Thoracic aorta (tissue), 1 donor: ENCODE measurements around a stretch of chr2.

GRCh38 chr2:174012612-174013274, 47.6 kb upstream of the SP3 start:
- RAMPAGE, long total RNA = start-site peak on the minus strand at chr2:174013022-174013127, 8 reads

DNA sequence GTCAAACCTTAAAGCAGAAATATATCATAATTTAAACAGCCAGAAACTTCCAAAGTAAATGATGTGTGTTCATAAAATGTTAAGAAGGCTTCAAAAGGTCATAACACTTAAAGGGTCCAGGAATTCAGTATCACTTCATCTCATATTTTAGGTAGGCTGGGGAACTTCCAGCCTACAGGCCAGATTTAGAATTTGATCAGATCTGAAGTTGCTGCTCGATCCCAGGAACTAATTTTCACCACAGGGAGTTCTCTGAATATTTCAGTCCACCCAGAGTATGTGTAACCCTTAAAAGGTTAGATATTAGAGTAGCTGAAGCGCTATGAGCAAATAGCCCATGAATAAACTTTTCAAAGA, 1.7 kb downstream of the WIPF1 start:
- RAMPAGE, long total RNA = no peak

- RAMPAGE, long total RNA = no peak
Observed at GRCh38 chr2:174608868-174609471, 11.4 kb upstream of the WIPF1 start.

DNA sequence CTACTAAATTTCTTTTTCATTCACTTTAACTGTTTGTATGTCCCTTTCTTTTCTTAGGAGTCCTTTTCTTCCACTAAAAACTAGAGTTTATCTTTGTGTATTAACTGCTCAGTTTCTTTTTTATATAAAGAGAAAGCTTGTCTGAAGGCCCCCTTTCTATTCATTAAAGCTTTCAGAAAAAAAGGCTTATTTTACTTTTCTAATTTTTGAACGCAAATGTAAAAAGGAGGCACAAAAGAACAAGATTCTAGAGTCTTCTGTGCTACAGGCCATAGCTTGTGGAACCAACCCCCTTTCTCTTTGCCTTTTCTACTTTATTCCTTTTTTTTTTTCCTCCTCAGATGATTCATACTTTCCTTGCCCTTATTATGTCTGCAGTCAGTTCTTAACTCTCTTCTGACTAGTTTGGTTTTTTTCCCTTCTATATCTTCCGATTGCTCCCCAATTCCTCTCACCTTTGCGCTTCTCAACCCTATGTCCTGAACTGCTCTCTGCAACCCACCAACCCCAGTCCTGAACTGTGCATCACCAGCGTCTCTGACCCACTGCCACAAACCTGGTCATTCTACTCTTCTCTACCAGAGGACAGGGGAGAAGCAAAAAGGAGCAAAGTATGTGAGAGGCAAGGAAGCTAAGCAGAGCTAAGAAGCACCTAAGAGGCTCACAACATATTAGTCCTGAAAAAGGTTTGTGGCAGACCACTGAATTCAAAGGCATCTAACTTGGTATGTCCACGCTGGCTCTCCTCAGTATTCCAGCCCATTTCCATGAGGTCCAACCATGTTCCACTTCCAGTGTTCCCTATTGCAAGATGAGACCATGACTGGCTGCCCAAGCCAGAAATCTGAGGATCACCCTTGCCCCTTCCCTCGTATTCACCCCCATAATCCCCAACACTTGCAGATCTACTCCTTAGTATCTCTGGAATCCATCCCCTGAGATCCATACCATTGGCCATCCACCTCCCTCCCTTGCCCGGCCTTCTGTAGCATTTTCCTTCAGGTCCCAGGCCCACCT, 57.0 kb upstream of the WIPF1 start:
- RAMPAGE, long total RNA = start-site peak on the minus strand centred at position 418 of the sequence, 932 bp wide, 22 reads

DNA sequence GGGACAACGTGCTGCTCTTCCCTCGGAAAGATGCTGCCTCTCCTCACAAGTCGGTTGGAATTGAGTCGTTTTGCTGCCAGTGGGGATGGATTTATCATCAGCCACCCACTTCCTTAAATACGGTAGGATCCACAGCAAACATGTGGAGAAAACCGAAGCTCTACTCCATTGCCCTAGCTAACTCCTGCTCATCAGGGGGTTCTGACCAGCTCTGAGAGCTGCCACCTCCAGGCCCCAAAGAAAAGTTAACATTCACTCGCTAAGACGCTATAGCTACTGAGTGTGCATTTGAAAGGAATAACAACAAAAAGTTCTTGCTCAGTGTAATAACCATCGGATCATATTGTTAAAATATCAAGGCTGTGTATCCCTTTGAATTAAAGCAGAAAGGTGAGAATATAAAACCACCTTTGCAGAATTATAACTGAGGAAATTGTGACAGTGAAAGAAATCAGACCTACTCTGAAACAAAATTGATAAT, 80.8 kb downstream of the CHRNA1 start:
- RAMPAGE, long total RNA = no peak

GRCh38 chr2:174846671-174847845, 82.8 kb upstream of the CHRNA1 start:
- RAMPAGE, long total RNA = no peak

- RAMPAGE, long total RNA = no peak
Observed at GRCh38 chr2:175855645-175856308, 146.3 kb downstream of the LNPK start.

- RAMPAGE, long total RNA = no peak
Observed at GRCh38 chr2:176080571-176080939, 3.2 kb downstream of the EVX2 start.

DNA sequence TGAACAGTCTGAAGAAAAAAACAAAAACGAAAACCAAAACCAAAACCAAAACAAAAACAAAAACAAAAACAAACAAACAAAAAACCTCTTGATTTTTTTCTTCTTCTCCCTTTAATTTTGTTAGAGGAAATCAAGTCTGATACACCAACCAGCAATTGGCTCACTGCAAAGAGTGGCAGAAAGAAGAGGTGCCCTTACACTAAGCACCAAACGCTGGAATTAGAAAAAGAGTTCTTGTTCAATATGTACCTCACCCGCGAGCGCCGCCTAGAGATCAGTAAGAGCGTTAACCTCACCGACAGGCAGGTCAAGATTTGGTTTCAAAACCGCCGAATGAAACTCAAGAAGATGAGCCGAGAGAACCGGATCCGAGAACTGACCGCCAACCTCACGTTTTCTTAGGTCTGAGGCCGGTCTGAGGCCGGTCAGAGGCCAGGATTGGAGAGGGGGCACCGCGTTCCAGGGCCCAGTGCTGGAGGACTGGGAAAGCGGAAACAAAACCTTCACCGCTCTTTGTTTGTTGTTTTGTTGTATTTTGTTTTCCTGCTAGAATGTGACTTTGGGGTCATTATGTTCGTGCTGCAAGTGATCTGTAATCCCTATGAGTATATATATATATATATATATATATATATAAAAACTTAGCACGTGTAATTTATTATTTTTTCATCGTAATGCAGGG, 2.4 kb downstream of the HOXD10 start:
- RAMPAGE, long total RNA = no peak

DNA sequence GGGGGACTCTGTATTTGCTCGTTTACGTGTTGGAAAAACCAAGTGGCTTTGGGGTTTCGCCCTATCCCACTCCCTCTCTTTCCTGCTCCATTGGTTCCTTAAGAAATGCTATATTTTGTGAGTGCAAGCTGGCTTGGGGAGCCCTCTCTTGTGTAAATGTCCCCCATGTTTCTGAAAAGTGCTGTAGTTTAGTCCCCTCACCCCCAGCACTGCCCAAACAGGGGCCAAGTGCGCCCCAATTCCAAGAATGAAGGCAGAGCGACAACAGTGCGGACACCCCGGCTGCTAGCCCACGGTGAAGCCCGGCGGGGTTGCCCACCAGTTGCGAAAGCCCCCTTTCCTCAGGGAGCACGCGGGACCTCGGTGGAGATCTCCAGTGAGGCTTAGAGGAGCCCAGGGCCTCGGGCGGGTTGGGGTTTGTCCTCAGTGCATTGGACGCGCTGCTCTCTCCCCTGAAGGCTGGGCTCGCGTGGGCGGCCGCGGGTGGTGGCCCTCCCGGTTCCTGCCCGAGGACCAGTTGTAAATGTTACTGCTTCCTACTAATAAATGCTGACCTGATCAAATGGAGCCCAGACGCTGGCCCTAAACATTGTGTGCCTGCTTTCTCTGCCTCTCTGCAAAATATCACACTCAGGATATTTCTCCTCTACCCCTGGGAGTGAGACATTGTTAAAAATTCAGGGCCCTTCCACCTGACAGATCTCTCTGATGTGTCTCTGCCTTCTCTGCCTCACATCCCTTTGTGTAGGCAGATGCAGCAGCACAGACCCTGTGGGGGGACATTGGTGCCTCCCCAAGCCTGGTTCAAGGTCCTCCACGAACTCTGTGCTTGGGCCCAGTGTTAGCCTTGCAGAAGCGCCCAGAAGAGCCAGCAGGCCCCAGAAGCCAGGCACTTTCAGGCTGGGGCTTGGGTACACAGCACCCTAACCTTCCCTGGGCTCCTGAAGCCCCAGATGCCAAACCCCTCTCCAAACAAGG, 2.1 kb downstream of the HOXD9 start:
- RAMPAGE, long total RNA = no peak

DNA sequence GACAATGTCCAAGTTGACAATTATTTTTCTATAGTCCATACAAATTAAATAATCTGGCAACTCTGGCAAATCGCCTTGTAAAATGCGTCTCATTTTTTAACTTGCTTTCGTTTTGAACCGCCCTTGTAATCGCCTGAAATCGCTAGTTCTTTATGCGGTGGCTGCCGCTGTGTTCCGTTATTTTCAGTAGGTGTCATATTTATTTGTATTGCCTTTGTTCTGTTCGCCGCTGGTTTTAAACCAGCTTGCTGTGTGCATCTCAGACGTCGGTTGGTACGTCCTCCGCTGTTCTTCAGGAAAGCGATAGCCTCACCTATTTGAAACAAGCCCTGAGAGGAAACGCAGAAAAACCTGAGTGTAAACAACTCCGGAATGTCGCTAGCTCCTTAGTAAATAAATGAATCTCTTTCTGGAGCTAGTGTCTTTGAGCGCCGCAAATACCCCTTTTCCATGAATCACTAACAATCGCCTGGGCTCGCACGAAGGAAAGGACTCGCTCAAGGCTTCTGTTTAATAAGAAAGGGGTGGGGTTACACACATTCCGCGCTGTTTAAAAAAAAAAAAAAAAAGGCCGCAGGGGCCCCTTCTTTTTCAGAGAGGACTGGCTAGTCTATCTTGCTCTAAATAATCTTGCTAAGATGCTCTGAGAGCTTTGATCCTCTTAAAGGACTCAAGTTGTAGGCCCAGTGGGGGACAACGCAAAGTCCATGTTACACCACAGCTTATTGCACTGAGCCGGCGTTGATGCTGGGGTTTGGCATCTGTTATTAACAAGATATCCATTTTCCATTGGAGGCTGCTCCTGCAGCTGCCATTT, 3.0 kb downstream of the HOXD8 start:
- RAMPAGE, long total RNA = no peak

DNA sequence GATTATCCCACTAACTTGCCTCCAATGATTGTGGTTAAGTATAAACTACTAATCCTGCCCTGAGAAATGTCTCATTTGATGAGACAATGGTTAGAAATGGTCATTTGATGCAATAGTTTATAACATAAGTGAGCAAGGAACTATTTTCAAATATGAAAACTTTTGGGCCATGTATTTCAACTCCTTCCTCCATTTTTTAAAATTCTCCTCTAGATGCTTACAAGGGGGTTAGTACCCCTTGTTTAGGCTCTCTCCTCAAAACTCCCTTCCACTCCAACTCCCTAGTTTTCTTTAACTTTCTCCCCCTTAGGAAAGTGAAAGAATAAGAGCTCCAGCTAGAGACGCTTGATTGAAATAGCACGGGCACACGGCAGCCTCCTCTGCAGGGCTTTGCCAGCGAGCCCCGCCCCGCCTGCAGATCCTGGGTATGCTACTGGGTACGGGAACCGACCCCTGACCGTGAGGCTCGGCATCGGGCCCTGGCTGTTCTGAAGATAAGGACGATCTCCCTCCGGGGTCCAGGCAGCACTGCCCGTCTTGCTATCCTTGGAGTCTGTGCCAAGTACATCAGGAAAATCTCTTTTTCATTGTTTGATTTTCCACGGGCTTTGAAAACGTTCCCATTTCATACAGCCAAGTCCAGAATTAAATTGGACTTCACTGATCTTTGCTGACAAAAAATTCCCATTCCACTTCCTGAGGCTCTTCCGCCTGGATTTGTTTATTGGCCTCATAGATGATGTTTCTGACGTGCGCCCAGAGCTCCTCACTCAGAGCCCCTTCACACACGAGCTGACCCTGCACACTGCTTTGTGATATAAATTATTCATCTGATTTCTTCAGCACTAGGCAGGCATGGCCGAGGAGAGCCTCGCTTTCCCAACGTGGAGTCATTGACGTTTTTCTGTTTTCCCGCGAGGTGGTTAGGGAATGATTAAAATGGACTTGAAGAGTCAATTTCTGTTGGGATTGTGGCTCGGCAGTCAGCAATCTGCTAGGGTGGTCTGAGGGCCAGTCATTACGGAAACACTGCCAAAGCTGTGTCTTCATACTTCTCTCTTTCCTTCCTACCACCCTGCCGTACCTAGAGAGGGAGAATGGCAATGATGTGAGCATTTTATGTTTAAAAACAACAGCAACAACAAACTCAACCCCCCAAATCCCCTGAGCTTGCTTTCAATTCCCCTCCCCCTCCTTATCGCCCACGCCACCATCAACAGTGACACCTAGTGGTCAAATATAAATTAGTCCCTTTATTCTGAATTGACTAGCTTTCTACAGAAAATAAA, 284.6 kb downstream of the MTX2 start:
- RAMPAGE, long total RNA = no peak

- RAMPAGE, long total RNA = no peak
Observed at GRCh38 chr2:176643678-176644140, 374.5 kb downstream of the MTX2 start.

- RAMPAGE, long total RNA = no peak
Observed at GRCh38 chr2:177117344-177117696, 95.3 kb upstream of the HNRNPA3 start.

- RAMPAGE, long total RNA = no peak
Observed at GRCh38 chr2:177143488-177144094, 69.0 kb upstream of the HNRNPA3 start.

- RAMPAGE, long total RNA = no peak
Observed at GRCh38 chr2:177170086-177170950, 42.3 kb upstream of the HNRNPA3 start.

DNA sequence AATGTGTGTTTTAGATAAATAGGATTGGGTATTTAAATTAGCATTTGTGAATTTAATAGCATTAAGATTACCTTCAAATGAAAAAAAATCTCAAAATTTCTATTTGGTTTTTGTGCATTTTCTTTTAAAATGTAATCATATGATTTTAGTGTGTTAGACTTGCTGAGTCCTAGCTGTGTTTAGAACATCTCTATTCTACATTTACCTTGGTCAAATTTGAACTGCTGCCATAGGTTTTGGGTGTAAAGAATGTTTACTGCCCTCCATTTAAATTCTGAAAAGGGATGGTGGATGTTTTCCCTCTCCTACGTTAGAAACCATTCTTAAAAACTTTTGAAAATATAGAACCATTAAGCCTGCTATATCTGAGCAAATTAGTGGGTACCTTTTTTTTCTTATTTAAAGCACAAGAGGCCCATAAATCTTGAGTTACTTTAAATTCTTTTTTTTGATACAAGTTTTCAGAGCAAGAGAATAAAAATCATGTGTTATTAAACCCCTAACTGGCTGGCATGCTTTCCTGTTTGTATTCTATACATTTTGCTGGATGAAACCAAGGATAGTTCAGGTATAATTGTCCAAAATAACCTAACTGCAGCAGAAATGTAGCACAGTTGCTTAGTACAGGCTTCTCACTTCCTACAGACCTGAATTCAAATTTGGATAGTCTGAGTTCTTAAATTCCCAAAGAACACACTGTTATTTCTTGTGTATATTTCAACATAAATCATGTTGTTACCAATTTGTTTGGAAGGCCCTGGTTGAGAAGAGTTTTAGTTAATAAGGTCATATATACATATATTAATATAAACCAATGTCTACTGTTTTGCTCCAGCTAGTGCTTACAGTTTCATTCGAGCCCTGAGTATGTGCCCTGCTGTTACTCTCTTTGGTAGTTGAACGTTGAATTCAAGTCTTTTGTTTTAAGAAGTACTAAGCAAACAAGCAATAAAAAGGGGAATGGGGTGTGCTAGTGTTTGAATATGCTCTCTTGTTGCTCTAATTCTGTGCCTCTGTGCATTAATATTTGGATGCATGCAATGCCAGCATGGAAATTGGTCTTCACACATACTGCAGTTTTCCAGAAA, 7.8 kb downstream of the HNRNPA3 start:
- RAMPAGE, long total RNA = no peak

- RAMPAGE, long total RNA = no peak
Observed at GRCh38 chr2:177261833-177262987, 2.3 kb downstream of the NFE2L2 start.

DNA sequence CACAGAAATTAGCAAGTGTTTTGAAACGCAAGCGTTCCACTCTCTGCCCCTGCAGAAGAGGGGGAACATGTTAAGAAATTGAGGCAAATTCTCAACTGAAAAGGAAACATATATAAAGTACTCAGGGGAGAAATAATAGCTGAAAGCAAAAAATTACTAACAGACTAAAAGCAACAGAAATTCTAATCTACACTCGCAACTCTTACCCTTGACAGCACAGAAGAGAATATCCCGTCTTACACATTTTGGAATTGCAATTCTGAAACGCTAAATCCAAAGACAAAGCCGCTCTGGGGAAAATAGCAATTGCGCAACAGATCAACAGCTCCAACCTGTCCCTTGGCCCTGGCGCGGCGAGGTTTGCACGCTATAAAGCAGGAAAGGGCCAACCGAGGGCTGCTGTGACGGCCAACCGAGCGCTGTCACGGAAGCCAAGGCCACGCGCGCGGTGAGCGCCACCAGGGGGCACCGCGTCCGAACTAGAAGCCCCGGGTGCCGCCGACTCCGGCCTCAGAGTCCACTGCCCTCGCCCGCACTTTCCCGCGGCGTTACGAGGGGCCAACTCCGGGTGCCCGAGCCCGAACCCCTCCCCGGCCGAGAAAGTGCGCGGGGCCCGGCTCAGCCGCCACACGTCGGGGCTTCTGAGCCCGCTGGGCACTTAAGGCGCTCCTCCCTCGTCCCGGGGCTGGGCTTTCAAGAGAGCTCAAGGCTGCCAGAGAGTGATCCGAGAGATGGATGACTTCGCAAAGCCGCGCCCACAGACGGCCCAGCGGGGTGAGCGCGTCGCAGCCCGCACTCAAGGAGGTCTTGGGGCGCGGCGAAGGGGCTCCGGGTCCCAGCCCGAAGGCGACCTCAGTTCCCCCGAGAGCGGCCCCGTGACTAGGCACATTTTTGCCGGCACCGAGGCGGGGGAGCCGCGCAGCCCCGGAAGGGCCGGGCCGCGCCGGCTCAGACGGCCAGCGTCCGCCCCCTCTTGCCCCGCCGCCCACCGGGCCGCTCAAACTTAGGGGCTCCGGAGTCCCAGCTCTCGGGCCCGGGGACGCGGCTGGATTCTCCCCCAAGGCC, 998 bp downstream of the NFE2L2 start:
- RAMPAGE, long total RNA = no peak

GRCh38 chr2:177264262-177264487, 352 bp downstream of the NFE2L2 start:
- RAMPAGE, long total RNA = no peak